Liver (tissue), 9 donors: ENCODE measurements around a stretch of chr17.

GRCh38 chr17:61199941-61200623 is 199.6 kb upstream of the TBX2 start:
- PRO-cap, 5 experiments, result no peak in any of the 5 experiments
- RAMPAGE, long total RNA, 2 experiments, result no peak in any of the 2 experiments
- RRBS, result no CpG with 5 or more reads among the region's 8 CpGs

DNA sequence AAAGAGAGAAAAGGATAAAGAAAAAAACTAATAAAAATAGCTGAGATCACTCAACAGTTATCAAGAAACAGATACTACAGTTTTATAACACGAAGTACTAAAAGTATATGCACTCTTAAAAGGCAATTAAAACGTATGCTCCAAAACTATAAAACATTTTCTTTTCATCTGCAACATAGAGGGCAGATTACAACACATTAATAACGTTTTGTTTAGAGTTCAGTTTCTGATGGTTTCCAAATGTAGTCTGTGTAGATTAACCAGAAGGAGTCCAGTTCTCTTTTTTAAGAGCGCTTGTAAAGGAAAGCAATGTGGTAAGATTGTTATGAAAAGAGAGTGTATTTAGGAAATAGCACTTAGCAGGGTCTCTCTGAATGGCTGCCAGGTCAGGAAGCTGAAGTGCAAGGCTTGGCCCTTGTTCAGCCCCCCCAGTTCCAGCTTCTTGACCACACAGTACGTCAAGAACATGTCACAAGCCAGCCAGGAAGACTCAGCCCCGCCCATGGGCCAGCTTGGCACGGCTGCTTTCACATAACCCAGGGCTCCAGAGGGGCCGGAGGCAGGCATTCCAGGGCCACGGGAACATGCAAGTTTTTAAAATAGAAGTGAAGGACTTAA is 147.6 kb upstream of the TBX2 start:
- PRO-cap, 5 experiments, result peak in 3 of 5 experiments; most common plus-strand start position 547 of the sequence (in 2); most common minus-strand start position 249 of the sequence (in 1)
- RAMPAGE, long total RNA, 2 experiments, result no peak in any of the 2 experiments
- RRBS, result no CpG with 5 or more reads among the region's 9 CpGs

GRCh38 chr17:61322180-61323020 is 77.2 kb upstream of the TBX2 start:
- PRO-cap, 5 experiments, result no peak in any of the 5 experiments
- RAMPAGE, long total RNA, 2 experiments, result no peak in any of the 2 experiments
- RRBS, result no CpG with 5 or more reads among the region's 7 CpGs

DNA sequence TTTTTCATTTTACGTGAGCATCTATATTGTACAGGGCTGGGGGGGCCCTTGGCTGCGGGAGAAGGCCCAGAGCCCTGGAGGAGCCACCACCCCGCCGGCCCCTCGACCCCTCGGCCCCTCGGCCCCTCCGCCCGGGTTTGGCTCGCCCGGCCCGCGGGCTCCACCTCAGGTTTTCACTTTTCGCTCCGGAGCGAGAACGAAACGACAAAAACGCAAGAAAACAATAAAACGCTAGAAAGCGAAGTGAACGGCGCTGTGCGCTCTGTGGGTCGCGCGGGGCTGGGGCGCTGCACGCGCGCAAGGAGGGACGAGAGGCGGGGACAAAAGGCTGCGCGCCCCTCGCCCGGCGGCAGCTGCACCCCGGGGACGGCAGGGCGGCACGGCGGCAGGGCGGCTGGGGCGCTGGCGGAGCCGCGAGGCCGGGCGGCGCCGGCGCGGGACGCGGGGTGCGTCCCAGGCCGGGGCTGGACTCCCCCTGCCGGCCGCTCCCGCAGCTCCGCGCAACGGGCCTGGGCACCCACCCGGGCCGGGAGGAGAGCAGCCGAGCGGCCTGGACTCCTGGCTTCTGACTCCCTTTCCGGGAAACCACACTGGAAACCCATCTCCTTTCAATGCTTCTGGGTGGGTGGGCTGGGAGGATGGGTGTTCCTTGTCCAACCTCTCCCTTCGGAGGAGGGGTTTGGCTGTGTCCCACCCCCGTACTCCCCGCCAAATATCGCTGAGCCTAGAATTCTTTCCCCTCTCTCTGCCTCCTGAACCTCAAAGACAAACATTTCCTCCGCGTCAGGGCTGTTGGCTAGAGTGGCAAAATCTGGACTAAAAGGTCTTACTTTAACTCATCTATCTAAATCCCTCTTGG is 9.8 kb downstream of the TBX2 start:
- PRO-cap, 5 experiments, result peak in 5 of 5 experiments; most common plus-strand start position 737 of the sequence (in 4); most common minus-strand start position 579 of the sequence (in 5)
- RAMPAGE, long total RNA, 2 experiments, result no peak in any of the 2 experiments
- RRBS, result 2% methylated on average over 32 of the region's 75 CpGs

DNA sequence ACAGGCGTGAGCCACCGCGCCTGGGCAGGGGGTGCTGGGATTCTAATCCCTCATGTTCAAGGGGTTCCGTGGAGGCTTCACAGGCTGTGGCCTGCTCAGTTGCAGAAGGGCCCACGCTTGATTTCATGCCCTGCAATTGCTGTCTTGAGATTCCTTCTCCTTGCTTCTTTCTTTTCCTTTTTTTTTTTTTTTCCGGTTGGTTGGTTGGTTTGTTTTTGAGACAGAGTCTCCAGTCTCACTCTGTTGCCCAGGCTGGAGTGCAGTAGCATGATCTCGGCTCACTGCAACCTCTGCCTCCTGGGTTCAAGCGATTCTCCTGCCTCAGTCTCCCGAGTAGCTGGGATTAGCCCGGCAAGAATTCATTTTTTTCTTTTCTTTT is 19.0 kb upstream of the TLK2 start:
- PRO-cap, 5 experiments, result peak in 1 of 5 experiments; most common plus-strand start position 180 of the sequence (in 1)
- RAMPAGE, long total RNA, 2 experiments, result no peak in any of the 2 experiments
- RRBS, result no CpG with 5 or more reads among the region's 10 CpGs

DNA sequence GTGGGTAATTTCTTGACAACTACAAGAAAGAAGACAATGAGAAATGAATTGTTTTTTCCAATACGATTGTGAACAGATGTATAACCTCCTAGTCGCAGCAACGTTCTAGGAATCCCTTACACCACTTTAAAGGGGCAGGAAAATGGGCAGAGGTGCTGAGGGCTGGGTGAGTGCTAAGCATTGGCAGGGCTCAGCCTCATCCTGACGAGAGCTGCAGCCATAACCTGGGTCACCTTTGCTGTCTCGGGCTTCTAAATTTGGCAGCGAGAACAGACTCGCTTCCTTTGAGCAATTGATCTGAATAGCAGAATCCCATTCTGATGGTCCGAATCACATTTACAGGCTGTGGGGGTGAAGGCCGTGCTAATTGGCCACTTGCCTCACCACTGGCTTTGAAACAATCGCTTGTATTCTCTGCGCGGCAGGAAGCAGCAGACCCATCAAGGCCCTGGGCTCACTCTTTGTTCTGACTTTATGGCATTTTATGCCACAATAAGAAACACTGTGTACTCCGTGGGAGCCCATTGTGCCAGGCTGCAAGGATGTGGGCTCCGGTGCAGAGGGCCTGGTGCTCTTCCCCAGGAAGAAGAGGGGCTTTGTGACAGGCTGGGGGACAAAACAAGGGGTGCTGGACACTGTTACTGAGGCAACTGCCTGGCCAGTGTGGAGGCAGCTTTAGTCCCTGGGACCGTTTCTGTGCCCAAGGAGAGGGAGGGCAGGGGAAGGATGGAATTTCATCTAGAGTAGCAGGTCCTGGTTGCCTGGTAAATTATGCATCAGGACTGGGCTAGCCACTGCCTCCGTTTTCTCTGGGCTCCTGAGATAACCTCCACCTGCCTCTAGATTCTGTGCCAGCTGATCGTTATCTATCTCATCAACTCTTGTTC is 78.3 kb downstream of the MRC2 start:
- PRO-cap, 5 experiments, result no peak in any of the 5 experiments
- RAMPAGE, long total RNA, 2 experiments, result no peak in any of the 2 experiments
- RRBS, result no CpG with 5 or more reads among the region's 17 CpGs

GRCh38 chr17:62892607-62893426 is 73.2 kb upstream of the TANC2 start:
- PRO-cap, 5 experiments, result peak in 1 of 5 experiments; most common plus-strand start chr17:62893171 (in 1)
- RAMPAGE, long total RNA, 2 experiments, result no peak in any of the 2 experiments
- RRBS, result no CpG with 5 or more reads among the region's 5 CpGs

DNA sequence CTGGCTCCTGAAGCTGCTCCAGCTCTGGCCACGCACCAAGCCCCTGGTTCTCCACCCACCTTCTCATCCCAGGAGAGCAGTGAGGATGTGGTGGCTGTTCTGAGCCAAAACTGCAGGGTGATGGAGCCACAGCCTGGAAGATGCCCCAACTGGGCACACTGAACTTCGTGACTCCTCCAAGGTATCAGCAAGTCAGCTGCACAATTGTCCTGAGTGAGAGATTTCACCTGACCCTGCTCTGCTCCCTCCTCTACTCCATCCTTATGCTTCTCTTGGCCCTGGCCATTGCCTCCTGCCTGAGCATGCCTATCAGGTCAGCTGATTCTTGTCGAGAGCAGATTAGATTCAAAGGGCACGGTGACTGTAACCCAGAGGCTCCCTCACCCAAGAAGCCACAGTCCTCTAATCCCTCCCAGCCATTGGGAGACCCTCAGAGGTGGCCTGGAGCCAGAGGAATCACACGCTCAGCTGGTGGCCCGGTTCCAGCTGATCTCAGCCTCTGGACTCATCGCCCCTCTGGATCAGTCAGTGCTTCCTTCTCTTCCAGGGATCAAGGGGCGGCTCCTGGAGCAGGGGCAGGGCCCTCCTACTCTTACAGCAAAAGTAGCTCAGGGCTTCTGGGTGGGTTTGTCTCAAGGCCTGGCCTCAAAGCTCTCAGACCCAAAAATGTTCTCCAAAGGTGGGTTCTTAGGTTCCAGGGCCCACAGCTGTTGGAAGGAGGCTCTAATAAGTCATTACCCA is 7.0 kb upstream of the CYB561 start:
- PRO-cap, 5 experiments, result no peak in any of the 5 experiments
- RAMPAGE, long total RNA, 2 experiments, result no peak in any of the 2 experiments
- RRBS, result no CpG with 5 or more reads among the region's 8 CpGs

- PRO-cap, 5 experiments, result no peak in any of the 5 experiments
- RAMPAGE, long total RNA, 2 experiments, result no peak in any of the 2 experiments
- RRBS, result no CpG with 5 or more reads among the region's 3 CpGs
These were observed 19.4 kb downstream of the MAP3K3 start for GRCh38 chr17:63641622-63642094.

DNA sequence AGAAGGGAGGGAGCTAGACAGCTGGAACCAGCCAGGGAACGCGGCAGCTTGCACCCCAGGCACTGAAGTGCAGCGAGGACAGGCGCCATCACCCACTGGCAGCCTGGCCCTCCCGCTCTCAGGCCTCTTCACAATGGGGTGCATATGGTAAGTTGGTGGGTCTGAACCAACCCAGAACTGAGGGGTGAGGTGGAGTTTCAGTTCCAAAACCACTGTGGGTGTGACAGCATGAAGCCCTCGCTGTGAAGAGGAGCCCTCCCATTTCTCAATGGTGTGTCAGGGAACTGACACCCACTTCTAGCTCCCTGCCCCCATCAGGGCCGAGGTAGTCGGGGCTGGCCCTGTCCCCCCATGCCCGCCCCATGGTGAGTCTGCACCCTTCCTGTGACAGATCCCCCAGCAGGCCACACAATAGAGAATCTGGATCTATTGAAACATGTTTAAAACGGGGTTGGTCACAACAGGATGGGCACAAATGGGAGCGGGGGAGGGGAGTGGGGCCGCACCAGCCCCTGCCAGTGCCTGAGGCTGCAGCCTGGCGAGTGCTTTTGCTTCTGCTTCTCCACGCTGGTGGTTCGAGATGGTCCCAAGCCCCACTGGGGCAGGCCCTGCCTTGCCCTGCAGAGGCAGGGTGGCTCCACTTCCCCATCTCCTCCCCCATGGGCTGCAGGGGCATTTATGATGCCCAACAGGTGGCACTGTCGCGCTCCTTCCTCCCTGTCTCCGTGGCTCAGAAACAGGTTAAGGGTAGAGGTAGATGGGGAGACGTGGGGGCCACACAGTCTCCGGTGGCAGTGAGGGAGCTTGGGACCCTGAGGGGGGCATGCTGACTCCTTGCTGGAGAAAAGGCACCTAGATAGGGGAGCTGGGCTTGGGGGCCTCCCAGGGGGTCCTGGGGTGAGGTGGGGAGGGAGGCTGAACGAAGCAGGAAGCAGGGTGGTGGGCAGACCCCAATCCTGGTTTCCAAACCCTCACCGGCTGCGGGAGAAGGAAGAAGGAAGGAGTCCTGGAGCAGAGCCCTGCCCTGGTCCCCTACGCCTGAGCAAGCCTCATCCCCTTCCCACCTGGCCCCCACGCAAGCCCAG is 2.2 kb downstream of the LIMD2 start:
- PRO-cap, 5 experiments, result peak in 1 of 5 experiments; most common plus-strand start position 750 of the sequence (in 1); most common minus-strand start position 577 of the sequence (in 1)
- RAMPAGE, long total RNA, 2 experiments, result no peak in any of the 2 experiments
- RRBS, result no CpG with 5 or more reads among the region's 25 CpGs

DNA sequence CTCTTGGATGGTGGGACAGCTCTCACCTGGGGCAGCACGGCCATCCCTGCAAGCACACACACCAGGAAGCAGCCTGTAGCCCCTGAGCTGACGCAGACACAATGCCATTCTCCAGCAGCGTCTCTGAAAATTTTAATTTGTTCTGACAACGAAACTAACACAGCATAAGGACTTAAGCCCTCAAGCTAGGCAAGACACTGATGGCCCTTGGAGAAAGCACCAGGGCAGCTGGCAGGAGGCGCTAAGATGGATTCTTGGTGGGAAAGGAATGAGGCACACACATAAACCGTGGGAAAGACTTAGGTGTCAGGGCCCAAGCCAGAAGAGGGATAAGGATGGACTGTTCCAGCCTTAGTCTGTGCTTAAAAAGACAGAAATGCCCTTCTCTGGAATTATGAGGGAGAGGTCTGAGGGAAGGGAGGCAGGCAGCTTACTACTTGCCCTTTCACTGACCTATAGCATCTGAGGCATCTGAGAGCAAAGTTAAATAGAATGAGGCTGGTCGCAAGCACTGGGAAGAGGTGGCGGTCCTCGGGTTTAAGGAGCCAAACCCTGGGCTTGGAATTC is 2.9 kb upstream of the LIMD2 start:
- PRO-cap, 5 experiments, result no peak in any of the 5 experiments
- RAMPAGE, long total RNA, 2 experiments, result no peak in any of the 2 experiments
- RRBS, result no CpG with 5 or more reads among the region's 9 CpGs

DNA sequence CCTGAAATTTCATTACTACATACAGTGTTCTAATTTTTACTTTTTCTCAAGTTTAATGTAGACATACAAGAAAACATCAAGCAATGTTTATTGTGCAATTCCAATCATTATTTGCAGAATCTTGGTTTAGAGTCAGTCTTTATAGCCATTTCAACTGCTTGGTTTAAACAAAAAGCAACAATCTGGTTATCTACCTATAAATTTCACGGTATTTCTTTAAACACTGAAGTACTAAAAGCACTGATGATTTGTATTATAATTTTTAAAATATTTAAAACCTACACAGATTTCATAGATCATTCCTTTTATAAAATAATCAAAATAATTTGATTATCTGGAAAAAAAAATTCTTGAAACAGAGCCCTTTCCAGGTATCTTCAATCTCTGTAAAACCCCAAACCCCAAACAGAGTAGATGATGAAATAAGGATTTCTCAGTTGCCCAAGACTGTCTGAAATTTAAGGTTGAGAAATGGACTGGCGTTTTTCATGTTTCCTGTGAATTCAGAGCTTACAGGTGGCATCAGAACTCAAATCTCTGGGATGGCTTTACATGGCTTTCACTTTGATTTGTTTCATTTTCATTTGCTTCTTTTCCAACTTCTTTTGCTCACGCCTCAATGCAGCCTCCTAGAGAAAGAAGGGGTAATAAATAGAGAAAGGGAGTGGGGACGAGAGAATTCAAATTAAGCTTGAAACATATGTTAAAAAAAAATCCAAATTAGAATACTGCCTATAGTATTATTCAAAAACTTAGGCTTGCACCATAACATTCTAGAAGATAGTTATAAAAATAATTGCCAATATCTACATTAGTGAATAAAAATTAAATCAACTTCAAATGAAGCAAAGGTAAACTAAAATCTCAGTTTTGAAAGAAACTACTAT is 5.0 kb upstream of the STRADA start:
- PRO-cap, 5 experiments, result no peak in any of the 5 experiments
- RAMPAGE, long total RNA, 2 experiments, result no peak in any of the 2 experiments
- RRBS, result no CpG with 5 or more reads among the region's 4 CpGs

- PRO-cap, 5 experiments, result no peak in any of the 5 experiments
- RAMPAGE, long total RNA, 2 experiments, result no peak in any of the 2 experiments
- RRBS, result no CpG with 5 or more reads among the region's 19 CpGs
These were observed 3.4 kb upstream of the PSMC5 start for GRCh38 chr17:63823609-63824525.

GRCh38 chr17:63931124-63931907 is 815 bp downstream of the CD79B start:
- PRO-cap, 5 experiments, result no peak in any of the 5 experiments
- RAMPAGE, long total RNA, 2 experiments, result no peak in any of the 2 experiments
- RRBS, result 54% methylated on average over 4 of the region's 18 CpGs

DNA sequence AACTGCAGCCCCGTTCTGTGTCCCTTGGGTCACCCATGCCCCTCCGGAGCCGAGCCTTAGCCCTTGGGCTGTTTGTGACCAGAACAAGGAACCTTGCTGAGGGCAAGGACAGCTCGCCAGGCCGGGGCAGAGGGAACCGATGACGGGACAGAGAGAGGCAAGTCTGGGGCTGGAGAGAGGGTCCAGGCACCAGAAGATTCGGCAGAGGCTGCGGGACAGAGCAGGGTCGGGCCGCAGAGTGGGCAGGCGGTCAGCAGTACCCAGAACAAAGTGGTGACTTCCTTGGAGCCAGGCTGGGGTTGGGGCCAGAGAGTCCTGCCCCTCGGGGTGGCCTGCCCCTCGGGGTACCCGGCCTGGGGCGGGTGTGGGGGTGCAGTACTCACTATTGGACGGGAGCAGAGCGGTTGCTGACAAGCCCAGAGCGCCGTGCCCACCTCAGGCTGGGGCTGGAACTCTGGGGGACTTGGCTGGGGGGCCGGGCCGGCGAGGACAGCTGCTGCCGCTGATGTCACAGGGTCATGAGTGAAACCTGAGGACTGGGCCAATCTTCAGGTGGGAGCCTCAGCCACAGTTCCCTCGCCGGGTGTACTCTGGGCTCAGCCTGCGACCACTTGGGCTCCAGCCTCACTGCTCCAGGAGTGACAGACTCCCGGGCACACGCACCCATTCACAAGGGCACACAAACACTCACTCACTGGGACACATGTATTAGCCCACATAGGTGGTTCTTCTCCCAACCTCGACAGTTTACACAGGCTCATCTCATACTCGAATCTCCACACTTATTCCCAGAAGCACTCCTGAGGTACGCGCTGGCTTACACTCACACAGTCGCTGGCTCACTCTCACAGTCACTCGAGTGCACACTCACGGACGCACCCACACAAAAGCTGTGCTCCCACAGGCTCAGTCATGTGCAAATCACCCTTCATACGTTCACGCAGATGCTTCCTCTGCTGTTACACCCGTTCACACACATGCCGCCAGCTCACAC is 8.9 kb upstream of the PRR29 start:
- PRO-cap, 5 experiments, result no peak in any of the 5 experiments
- RAMPAGE, long total RNA, 2 experiments, result no peak in any of the 2 experiments
- RRBS, result 50% methylated on average over 11 of the region's 41 CpGs

- PRO-cap, 5 experiments, result no peak in any of the 5 experiments
- RAMPAGE, long total RNA, 2 experiments, result no peak in any of the 2 experiments
- RRBS, result no CpG with 5 or more reads among the region's 6 CpGs
These were observed 2.3 kb upstream of the ICAM2 start for GRCh38 chr17:64022616-64023250.

DNA sequence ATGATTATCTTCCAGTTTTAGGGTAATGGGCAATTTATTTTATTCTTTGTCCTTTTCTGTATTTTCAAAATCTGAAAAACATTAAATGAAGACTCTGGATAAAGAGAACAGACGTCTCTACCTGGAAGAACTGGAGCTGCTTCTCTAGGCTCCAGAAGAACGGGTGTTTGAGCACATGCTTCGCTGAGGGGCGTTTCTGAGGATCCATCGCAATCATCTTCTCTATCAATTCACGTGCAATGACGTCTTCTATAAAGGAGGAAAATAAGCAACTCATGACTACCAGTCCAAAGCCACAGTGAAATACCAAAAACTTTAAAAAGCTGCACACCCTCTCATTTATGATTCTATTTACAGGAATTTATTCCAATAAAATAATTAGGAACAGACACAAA is 27.3 kb upstream of the ICAM2 start:
- PRO-cap, 5 experiments, result no peak in any of the 5 experiments
- RAMPAGE, long total RNA, 2 experiments, result no peak in any of the 2 experiments
- RRBS, result no CpG with 5 or more reads among the region's 7 CpGs

DNA sequence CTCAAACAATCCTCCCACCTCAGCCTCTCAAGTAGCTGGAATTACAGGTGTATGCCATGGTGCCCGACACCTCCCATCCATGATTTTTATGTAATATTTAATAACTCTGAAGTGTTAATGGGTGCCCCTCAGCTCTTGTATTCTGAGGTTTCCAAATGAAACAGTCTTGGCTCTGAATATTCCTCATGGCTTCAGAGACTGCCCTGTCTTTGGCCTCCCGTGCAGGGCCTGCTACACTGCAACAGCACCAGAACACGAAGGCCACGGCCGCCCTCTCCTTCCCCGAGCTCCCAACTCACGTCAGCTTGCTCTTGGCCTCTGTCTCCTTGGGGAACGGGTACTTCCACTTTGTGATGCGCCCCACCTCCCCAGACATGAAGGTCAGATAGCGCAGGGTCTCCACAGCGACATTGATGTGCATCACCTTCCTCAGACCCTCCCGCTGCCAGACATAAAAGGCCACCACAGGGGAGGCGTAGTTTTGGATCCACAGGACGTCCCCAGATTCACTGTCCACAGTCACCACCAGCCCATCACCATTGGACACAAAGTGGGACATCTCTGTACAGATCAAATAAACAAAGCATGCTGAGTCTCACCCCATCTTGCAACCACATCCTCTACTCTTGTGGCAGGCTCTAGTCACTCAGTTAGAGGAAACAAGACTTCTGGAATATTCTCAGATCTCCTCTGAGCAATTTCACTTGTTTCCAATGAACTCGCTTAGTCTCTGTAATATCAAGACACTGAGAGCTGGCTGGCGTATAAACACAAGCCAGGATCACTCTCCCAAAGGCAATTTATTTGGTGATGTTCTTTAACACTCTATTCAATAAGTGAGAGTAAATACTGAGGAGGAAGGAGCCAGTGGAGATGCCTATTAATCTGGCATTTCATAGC is 46.2 kb upstream of the ICAM2 start:
- PRO-cap, 5 experiments, result peak in 1 of 5 experiments; most common minus-strand start position 304 of the sequence (in 1)
- RAMPAGE, long total RNA, 2 experiments, result no peak in any of the 2 experiments
- RRBS, result no CpG with 5 or more reads among the region's 16 CpGs

- PRO-cap, 5 experiments, result peak in 5 of 5 experiments; most common minus-strand start chr17:64145746 (in 4)
- RAMPAGE, long total RNA, 2 experiments, result no peak in any of the 2 experiments
- RRBS, result no CpG with 5 or more reads among the region's 13 CpGs
These were observed 15.6 kb upstream of the ERN1 start for GRCh38 chr17:64145640-64145906.

DNA sequence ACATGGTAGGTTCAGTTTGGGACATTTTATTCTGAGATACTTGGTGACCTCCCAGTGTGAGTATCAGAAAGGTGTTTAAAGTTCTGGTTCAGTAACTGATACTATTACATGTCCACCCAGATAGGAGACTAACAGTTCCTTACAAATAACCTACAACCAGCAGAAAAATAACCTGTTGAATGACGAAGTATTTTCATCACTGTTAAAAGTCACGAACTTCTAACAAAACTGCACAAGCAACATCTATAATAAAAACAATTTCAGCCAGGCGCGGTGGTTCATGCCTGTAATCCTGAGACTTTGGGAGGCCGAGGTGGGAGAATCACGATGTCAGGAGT is 25.3 kb downstream of the TEX2 start:
- PRO-cap, 5 experiments, result no peak in any of the 5 experiments
- RAMPAGE, long total RNA, 2 experiments, result no peak in any of the 2 experiments
- RRBS, result no CpG with 5 or more reads among the region's 6 CpGs